Mesenchymal stem cell of Wharton's jelly (primary cell): ENCODE data around the genes SRD5A3 and CRACD.

DNA sequence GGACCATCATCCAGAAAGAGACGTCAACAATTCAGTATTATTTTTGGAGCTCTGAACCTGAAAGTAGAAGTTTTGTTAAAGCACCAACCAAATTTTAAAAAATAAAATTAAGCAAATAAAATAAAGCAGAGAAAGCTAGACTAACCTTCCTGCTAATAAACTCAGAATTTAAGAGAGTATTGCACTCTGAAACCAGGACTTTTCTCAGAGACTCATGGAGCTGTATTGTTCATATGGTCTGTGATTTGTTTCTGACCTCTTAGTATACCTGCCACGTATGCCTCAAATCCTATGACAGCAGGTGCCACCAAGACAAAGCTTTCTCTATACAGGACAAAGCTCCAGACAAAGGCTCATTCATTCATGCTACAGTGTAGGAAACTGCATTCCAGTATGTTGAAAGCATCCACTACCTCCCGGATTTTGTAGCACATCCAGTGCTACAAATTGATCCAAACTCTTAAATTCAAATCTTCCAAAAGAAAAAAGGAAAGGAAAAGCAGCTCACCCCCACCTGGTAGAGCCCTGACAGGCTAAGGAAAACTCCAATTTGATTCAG is 178.4 kb downstream of the CHIC2 start:
- CAGE, long polyA plus RNA: no peak

DNA sequence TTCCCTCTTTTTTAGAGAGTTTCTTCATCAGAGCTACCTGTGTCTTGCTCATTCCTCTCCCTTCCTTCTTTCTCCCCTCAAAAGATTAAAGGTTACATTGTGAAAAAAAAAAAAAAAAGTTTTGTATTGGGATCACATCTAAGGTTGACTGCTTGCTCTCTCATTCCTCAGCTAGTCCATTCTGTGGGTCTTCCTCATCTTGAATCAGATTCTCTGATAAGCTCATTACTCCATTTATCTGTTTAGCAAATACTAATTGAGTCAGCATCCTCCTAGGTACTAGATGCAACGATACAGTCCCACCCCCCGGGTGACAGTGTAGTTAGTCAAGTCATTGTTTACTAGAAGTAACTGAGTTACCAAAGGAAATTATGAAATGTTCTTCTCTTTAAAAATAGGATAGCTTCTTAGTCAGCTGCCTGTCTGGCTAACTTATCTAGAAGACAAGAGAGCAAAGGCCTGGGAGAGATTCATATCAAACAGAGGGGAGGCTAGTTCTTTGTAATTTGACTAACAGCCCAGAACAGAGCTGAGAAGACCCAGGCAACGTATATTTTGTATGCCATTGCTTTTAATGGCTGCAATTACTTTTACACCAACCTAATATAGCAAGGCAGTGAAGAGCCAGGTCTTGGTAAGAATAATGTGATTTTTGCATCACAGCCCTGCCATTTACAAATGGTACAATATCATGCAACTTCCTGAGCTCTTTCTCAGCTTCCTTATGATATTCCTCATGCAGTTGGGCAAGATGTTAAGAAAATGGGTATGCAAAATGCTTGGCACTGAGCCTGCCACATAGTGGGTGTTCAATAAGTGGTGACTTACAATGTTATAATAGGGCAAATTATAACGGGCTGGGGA is 150.0 kb downstream of the CHIC2 start:
- CAGE, long polyA plus RNA: no peak

DNA sequence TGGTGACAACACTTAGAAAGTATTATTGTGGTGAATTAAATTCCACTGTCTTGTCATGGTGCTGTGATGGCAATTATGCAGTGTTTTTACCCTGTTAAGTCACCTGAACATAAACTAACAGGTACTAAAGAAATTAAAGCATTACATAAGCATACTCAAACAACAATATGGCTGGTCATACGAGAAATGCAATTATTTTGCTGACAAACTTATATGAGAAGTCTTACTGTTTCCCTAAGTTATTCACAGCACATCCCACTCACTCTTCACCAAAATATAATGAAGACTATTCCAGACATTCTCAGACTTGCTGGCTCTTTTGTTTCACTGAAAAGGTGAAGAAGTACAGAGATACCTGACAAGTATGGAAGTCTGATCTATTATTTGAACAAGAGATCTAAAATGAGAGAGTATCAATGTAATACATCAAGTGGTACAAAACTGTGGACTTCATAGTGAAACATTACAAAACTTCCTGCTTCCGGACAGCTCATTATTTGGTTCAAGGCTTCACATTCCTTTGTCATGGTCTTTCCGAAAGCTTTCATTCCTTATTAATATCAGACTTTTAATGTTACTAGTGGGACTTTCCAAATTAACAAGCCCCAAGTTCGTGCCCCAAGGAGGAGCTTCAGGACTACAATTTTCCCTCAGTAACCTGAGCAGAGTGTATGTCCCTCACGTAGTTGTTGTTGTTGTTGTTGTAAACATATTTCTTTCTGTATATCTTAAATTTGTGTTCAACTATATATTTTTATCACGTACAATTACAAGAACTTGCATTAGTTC is 1.3 kb downstream of the CHIC2 start:
- CAGE, long polyA plus RNA: no peak

DNA sequence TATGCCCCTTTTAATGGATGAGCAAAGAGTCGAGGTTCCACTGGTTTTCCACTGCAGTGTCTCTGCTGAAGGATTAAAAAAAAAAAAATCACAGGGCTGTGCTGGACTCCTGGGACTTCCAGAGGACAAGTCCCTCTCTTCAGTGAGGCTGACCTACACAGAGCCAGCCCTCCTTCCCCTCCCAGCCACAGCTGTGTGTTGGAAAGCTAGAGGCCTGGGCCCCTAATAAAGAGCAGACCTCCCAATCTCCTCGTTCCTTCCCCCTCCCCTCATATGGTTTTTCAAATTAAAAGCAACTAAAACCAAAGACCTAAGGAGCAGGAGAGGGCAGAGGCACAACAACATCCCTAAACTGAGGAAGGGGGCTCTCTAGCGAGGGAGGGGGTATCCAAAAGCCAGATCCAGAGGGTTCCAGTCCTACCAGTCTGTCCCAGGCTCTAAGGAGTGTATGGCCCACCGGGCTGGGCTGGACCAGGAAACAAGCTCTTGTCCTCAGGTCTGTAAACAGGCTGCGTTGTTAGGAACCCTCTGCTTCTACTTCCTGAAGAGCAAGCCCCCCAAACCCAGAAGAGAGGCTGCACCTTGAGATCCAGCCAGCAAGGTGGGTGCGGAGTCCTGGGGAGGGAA is 4.0 kb upstream of the PDGFRA start:
- CAGE, long polyA plus RNA: no peak

DNA sequence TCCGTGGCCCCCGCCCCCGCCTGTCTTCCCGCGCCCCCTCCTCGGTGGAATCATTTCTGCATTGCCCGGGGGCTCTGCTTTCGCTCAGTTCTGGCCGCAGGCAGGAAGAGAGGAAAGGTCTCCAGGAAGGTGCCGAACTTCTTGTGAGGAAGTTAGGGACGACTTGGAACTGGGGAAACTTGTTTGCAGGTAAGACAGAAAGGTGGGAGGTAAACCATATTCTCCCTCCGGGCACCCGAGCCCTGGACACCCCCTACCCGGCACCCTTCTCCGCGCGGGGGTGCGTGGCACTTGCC is 1.3 kb downstream of the PDGFRA start:
- CAGE, long polyA plus RNA: no peak

DNA sequence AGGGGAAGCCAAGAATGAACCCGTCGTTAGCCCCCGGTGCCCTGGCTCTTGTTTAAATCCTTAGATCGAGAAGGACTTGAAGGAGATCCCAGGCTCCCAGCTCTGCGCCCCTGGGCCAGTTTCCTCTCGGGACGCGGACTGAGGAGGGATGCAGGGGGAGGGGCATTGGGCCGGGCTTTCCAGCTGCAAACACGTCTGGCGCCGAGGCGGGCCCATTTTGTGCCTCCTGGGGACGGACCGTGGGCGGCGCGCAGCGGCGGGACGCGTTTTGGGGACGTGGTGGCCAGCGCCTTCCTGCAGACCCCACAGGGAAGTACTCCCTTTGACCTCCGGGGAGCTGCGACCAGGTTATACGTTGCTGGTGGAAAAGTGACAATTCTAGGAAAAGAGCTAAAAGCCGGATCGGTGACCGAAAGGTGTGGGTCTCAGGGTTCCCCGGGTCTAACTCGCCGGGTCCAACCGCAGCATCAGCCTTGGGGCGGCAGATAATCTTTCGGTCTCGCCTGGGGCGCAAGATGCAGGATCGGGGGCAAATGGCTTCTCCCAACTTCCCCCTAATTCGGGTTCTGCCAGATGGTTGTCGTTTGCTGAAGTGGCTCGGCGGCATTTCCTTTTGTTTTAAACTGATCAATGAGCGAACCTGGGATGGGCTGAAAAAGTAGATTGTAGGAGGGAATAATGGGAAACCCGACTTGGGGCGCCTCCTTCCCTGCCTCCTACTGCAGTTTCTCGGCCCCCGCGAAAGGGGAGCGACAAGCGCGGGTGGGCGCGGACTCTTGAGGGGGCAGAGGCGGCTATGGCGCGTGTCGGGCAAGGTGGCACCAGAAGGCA is 2.9 kb downstream of the PDGFRA start:
- CAGE, long polyA plus RNA: no peak

- CAGE, long polyA plus RNA: no peak
These were observed 96.7 kb downstream of the KDR start for GRCh38 chr4:55028802-55029001.

DNA sequence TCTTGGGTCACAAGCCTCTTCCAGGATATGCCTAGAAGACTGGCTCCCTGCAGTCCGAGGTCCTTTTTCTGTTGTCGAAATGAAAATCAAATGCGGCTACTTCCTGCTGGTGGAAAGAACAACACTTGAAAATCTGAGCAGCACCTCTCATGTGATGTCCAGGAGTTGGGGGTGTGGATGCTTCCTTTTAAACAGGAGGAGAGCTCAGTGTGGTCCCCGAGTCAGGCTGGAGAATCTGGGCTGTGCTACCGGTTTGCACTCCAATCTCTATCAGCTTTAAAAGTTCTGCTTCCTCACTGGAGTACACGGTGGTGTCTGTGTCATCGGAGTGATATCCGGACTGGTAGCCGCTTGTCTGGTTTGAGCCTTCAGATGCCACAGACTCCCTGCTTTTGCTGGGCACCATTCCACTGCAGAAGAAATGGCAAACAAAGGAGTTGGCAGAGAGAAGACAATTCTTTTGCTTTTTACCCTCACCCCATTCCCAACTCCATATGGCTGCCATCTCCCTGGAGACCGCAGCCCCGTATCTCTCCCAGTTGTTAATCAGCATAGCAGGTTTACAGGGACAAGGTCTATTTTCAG is 45.5 kb downstream of the KDR start:
- CAGE, long polyA plus RNA: no peak

GRCh38 chr4:55123637-55124279 is 1.6 kb downstream of the KDR start:
- CAGE, long polyA plus RNA: no peak

DNA sequence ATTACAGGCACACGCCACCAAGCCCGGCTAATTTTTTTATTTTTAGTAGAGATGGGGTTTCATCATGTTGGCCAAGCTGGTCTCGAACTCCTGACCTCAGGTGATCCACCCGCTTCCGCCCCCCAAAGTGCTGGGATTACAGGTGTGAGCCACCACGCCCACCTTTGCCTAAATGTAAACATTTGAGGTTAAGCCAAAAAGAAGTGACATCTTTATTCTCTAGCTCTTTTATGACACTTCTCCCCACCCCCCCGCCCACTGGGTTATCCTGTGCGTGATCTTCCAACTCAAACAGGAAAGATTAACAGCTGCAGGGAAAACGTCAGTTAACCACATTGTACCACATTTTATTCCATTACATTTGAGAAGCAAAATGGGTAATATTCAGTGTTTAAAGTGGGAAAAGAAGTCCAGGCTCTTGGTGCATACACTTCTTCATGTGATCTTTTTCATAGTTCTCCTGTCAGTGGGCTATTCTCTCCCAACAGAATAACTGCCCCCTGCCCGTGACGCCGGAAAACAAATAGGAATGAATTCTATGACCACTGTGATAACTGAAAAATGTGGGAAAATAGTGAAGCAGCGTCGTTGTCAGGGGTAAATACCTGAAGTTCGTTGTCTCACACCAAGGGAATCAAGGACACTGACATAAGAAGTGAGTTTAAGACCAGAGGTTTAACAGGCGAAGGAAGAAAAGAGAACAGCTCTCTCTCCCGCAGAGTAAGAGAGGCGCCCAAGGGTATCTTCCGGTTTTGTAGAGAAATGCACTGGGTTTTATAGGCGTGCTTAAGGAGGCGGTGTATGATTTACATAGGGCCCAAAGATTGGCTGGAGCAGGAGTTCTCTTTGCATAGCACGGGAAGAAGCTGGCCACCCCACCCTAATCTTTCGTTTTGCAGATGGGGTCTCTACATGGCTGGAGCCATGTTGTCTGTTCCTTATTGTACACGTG is 9.7 kb upstream of the SRD5A3 start:
- CAGE, long polyA plus RNA: no peak

DNA sequence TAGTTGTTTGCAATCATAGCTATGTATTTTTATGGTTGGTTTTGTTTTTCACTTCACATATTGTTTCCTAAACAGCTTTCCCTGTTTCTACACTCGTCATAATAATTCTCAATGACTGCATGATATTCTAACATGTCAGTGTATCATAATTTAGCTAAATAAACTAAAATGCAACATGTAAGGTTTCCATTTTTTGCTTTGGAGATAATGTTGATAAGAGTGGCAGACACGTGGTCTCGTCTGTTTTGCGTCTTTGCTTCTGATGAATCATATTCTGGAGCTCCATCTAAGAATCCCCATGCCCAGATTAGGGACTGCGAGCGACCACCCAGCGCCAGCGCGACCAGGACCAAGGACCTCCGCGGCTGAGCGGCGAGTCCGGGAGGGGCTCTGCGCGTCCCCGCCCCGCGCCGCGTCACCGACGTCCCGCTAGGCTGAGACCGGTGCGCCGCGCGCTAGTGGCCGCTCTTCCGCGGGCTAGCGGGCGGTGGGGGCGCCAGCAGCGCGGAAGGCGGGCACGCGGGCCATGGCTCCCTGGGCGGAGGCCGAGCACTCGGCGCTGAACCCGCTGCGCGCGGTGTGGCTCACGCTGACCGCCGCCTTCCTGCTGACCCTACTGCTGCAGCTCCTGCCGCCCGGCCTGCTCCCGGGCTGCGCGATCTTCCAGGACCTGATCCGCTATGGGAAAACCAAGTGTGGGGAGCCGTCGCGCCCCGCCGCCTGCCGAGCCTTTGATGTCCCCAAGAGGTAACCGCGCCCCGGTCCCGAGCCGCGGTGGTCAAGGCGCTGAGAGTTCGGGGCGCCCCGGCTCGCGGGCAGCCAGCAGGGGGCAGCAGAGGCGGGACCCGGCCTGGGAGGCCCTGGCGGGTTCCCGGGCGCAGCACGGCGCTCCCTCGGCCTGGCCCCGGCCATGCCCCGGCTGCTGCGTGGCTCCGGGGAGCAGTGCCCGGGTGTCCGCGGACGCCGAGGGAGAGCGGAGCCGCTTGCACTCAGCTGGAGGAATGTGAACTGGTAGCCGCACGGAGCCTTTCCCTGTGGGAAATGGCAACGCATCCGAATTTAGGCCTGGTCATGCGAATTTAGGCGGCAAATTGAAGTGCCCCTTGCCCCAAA is at the start of gene SRD5A3:
TSS of gene SRD5A3 (plus strand) at position 432 of the 1,113 bp plus-strand sequence.
- CAGE, long polyA plus RNA: start-site peak on the plus strand centred at position 471 of the sequence, 113 bp wide, 1,615 and 2,422 reads in 2 replicates

GRCh38 chr4:55396277-55396681 is 522 bp downstream of the TMEM165 start:
- CAGE, long polyA plus RNA: no peak

- CAGE, long polyA plus RNA: no peak
These were observed 1.1 kb downstream of the CLOCK start for GRCh38 chr4:55545470-55546244.

DNA sequence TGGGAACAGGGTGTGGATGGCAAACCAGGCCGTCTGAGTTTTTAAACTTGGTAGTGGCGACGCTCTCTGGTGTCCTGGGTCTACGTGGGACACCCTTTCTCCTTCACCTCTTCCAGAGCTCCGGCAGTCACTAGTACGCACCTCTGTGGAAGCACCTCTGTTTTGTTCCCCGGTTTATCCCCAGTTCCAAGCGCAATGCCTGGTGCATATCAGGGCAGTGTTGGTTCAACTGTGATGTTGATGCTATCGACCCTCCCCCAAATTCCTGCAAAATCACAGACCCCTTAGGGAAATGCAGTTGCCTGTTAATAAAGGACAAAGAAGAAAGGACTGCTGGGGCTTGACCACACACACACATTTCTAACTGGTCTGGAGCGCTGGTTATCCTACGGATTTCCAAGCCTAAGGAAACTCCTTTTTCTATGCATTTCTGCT is 480 bp upstream of the NMU start:
- CAGE, long polyA plus RNA: no peak

DNA sequence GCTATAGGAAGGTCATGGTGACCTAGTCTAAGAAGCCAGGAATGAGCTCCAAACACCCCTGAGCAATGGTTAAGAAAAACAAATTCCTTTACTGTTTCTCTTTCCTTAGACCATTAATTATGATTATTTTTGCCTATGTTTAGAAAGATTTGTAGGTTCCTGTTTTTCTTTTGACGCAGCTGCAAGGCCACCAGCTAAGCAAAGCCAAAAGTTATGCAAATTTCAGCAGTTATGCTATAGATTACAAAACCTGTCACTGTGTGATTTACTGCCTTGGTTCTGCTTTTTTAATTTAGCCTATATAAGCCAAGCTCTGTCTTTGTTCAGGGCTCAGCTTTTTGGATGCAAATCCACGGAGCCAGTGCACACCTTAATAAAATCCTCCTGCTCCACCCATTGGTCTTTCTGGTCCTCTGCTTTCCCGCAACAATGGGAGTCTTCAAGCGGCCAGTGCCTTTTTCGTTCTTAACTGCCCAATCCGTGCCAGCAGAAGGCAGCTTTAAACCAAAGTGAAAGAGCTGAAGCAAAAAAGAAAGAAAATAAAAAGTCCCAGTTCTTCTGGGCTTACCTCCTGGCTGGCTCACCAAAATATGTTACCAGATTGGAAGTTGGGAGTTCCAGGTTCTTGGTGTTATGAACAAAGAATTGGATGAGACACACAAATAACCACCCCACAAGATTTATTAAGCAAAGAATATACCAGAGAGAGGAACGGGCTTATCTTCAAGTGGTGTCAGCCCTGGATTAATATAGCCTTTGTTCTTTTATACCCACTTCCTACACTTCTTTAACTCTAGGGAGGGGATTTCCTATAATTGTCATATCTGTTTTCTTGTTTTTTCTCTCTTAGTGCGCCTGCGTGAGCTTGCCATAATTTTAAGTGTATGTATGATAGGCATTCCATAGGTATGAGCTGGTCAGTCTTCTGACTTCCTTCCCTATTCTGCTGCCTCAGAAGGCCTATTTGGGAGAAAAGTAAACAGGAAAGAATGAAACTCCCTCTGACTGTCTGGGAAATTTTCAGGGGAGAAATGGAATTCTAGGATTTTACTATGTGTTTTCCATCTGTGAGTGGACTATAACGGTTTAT is 1.1 kb upstream of the CEP135 start:
- CAGE, long polyA plus RNA: no peak

DNA sequence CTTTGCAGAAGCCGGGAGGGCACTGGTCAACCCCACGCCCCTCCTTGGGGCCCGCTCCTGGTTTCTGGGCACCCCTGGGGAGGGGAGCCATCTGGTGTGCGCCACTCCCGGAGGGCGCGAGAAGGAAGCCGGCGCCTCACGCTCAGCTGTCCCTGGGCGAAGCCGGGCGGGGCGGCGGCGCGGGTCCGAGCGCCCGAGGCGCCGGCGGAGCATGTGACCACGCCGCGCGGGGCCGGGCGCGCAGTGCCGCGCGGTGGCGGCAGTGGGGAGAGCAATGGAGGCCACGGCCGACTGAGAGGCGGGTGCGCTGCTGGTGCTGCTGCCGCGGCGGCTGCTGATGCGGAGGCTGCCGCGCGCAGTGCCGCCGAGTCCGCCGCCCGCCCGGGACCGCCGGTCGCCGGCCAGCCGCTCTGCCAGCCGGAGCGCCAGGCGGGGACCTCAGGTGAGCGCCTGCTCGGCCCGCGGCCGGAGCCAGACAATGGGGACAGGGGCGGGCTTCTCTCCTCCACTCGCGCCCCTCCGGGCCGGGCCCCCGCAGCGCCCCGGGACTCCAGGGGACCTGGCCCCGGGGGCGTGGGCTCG is at the start of gene CRACD:
TSS of gene CRACD (plus strand) at position 241 of the 582 bp plus-strand sequence.
- CAGE, long polyA plus RNA: no peak

- CAGE, long polyA plus RNA: no peak
These were observed 22.9 kb upstream of the AASDH start for GRCh38 chr4:56410053-56410754.

DNA sequence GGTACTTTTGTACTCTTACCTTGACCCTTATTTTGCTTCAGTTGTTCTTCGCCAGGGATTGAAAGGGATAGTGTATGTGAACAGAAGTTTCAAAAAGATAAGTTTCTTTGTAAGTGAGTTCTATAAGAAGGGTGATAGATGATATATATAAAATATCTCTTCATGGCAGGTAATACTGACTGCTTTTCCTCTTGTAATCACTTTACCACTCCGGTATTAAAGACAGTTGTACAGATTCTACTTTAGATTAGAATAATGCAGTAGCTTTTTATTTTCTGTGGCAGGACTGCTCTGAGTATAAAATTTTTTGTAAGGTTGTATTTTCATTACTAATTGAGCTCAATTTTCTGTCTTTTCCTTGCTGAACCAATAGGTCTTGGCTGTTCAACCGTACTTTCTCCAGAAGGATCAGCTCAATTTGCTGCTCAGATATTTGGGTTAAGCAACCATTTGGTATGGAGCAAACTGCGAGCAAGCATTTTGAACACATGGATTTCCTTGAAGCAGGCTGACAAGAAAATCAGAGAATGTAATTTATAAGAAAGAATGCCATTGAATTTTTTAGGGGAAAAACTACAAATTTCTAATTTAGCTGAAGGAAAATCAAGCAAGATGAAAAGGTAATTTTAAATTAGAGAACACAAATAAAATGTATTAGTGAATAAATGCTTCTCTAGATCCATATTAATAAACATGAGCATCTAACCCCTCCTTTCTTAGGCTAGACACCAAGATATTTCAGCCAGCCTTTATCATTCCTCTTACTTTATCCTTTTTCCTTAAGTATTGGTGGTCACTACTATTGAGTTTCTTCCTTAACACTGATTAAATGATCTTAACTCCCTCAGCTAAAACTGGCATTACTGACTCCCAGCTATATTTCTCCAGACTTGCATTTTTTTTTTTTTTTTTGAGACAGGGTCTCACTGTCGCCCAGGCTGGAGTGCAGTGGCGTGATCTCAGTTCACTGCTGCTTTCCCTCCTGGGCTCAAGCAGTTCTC is 8.1 kb upstream of the SRP72 start:
- CAGE, long polyA plus RNA: no peak

GRCh38 chr4:56462584-56463192 is 4.7 kb upstream of the SRP72 start:
- CAGE, long polyA plus RNA: no peak

GRCh38 chr4:57068611-57068886 is 41.6 kb downstream of the IGFBP7 start:
- CAGE, long polyA plus RNA: no peak